Cardiac ventricle fibroblast (primary cell): ENCODE results near the gene PDCD4.

GRCh38 chr10:110651548-110651899 lies 7.4 kb downstream of the RBM20 start:
- RAMPAGE, long total RNA: no peak

GRCh38 chr10:110680865-110681477 lies 36.8 kb downstream of the RBM20 start:
- RAMPAGE, long total RNA: no peak

GRCh38 chr10:110724106-110724749 lies 80.1 kb downstream of the RBM20 start:
- RAMPAGE, long total RNA: no peak

GRCh38 chr10:110735570-110736128 lies 91.5 kb downstream of the RBM20 start:
- RAMPAGE, long total RNA: no peak

- RAMPAGE, long total RNA: no peak
Measured at GRCh38 chr10:110790006-110790437, 81.7 kb upstream of the PDCD4 start.

GRCh38 chr10:110802591-110803154 lies 69.1 kb upstream of the PDCD4 start:
- RAMPAGE, long total RNA: no peak

- RAMPAGE, long total RNA: no peak
Measured at GRCh38 chr10:110803842-110804383, 67.8 kb upstream of the PDCD4 start.

GRCh38 chr10:110823878-110824563 lies 47.7 kb upstream of the PDCD4 start:
- RAMPAGE, long total RNA: no peak

- RAMPAGE, long total RNA: no peak
Measured at GRCh38 chr10:110827660-110828307, 43.9 kb upstream of the PDCD4 start.

DNA sequence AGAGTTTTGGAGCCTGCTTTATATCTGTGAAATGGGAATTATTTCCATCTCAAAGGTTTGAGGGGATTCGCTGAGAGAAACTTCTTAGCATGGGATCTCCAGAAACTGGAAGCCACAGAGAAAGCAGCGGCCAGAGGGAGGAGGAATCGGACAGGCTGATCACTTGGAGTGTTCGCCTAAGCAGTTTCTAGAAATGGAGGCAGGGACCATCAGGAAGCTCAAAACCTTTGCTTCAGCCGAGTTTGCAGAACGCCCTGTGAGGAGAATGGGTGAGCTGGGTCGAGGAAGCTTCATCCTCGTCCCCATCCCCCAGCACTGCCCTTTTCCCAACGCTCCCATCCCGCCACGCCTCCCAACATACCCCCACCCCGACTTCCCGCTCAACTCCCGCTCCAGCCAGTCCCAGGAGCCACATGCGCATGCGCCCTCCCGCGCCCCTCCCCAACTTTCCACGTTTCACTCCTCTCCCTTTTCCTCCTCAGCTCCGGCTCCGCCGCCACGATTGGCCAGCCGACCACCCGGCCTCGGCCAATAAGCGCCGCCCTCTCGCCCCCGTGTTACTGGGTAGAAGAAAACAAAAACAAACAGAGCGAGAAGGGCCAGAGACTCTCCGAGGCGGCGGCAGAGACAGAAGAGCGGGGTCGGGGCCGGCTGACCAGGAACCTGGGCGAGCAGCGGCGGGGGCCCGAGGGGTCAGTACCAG lies at the start of gene PDCD4:
Gene PDCD4 (plus strand): TSS at position 602 of the 703 bp plus-strand sequence.
- RAMPAGE, long total RNA: start-site peak on the plus strand centred at position 604 of the sequence, 35 bp wide, 880 and 98 reads in 2 replicates

- RAMPAGE, long total RNA: no peak
Measured at GRCh38 chr10:110872030-110872500, 337 bp downstream of the PDCD4 start.

- RAMPAGE, long total RNA: no peak
Measured at GRCh38 chr10:110903127-110903862, 15.7 kb downstream of the BBIP1 start.

DNA sequence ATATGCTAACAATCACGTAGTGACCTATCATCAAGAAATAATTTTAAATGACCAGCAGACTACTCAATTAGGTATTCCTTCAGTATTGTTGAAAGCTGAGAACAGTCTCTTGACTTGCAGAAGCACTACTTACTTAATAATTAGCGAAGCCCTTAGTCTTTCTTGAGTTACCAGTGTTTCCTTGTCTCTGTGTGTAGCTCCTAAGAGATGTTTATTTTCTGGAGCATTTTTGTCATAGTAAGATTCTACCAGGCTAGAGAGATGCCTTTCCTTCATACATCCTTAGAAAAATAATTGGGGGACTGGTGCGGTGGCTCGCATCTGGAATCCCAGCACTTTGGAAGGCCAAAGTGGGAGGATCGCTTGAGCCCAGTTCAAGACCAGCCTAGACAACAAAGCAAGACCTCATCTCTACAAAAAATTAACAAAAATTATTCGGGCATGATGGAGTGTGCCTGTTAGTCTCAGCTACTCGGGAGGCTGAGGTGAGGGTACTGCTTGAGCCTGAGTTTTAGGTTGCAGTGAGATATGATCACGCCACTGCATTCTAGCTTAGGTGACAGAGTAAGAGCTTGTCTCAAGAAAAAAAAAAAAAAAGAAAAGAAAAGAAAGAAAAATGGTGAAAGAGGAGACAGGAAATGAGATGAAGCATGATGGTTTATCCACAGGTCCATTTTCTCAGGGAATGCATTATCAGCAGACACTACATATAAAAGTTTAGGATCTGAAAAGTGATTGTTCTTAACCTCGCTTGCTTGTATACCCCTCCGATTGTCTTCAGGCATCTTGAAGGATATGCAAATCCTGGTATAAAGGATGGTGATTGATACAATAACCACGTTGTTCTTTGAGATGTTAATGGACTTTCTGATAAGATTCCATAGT lies 11.8 kb downstream of the BBIP1 start:
- RAMPAGE, long total RNA: no peak

DNA sequence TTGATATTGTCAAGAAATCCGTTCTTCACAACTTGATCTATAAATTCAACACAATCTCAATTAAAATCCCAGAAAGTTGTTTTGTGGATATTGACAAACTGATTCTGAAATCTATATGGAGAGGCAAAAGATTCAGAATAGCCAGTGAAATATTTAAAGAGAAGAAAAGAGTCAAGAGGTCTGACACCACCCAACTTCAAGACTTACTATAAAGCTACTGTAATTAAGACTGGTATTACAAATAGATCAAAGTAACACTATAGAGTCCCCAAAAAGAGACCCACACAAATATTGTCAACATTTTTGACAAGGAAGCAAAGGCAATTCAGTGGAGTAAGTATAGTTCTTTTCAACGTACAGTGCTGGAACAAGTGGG lies 52.3 kb upstream of the ADRA2A start:
- RAMPAGE, long total RNA: no peak

DNA sequence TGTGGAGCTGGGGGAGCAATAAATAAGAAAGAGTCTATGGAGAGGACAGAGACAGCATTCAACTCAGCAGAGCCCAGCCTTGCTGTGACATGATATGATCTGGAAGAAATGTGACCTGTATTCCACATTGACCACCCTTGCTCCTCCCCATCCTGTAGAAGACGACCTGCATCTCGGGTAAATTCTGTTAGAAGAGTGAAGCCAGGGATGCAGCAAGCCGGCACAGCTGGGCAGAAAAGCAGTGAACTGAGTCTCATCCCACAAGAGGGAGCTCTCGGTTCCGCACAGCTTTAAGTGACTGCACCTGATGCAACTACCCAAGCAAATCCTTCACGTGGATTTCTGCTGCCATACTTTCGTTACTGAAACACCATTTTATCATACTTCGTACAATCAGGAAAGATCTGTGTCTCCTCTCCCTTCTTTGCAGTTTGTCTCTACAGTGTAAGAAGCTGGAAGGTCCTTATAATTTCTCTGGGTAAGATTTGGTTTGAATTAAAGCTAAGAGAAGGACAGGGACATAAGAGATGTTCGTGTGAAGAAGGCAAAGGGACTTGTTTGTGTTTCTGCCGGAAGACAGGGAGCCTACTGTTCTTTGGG lies 427.1 kb downstream of the GPAM start:
- RAMPAGE, long total RNA: no peak

DNA sequence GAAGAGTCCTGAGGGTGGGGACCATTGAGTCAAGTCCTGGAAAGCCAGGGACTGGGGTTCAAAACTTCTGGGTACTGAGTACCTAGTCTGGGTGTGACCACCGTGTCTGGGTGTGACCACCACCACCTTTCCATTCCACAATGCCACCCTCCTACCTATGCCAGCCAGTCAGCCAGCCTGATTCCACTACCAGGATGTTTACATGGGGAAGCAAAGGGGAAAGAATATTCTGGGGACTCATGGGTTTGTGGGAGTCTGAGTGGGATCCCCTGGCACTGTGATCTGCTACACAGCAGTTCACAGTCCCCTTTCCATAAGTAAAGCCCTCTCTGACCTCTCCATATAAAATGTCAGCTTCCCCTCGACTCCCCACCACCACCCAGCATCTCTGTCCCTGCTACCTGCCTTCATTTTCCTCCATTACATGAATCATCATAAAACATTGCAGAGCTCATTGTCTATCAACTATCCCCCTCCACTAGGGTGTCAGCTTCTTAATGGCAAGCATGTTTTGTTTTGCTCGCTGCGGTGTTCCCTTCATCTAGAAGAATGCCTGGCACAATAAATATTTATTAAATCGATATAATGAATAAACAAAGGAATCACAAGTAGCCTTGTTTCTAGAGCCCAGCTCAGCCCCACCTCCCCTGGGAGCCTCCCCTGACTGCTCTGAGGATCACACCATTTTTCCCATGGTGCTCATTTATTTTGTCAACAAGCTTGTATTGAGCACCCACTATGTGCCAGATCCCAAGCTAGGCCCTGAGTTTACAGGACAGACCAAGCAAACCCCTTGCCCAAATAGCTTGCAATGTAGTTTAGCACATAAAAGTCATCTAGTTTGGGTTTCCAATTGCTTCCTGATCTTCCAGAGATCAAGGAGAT lies 42.0 kb upstream of the GPAM start:
- RAMPAGE, long total RNA: no peak

GRCh38 chr10:112266032-112266313 lies 17.2 kb upstream of the TECTB start:
- RAMPAGE, long total RNA: no peak

DNA sequence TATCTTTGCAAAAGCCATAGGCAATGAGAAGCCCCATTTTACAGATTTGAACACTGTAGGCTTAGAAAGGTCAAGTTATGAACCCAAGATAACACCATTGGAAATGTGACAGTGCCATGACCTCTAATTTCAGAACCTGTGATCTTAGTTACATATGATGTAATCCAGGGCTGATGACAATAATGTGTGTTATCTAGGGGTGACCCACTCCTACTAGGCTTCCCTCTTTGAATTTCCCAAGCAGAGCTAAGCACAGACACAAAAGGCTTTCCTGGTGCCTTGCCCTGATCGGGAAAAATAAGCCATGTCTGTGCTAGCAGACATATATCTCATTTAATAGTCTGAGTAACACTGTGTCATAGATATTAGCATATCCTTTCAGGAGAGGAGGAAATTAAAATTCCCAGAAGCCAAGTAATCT lies 3.0 kb upstream of the TECTB start:
- RAMPAGE, long total RNA: no peak

GRCh38 chr10:112360516-112361259 lies 13.2 kb upstream of the ACSL5 start:
- RAMPAGE, long total RNA: no peak

GRCh38 chr10:112379837-112380596 lies 6.1 kb downstream of the ACSL5 start:
- RAMPAGE, long total RNA: no peak